Suprapubic skin (tissue), 4 donors: Measurements from ENCODE around the gene SLC38A1.

DNA sequence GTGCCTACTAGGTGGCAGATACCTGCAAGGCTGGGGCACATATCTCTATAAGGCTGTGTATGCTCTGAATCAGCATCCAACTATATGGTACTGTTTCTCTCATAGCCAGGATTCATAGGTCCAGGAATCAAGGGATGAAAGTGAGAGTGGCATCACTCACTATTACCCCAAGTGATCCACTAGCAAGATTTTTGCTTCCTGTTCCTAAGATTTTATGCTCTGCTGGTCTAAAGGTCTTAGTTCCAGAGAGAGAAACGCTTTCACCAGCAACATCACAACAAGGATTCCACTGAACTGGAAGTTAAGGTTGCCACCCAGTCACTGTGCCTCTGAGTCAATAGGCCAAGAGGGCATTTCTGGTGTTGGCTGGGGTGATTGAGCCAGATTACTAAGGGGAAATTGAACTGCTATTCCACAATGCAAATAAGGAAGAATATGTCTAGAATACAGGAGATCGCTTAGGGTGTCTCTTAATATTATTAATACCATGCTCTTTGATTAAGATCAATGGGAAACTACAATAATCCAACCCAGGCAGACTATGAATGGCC lies 142.5 kb upstream of the ARID2 start:
- PRO-cap, result no peak
- RAMPAGE, long total RNA, 4 experiments, result no peak in any of the 4 experiments

DNA sequence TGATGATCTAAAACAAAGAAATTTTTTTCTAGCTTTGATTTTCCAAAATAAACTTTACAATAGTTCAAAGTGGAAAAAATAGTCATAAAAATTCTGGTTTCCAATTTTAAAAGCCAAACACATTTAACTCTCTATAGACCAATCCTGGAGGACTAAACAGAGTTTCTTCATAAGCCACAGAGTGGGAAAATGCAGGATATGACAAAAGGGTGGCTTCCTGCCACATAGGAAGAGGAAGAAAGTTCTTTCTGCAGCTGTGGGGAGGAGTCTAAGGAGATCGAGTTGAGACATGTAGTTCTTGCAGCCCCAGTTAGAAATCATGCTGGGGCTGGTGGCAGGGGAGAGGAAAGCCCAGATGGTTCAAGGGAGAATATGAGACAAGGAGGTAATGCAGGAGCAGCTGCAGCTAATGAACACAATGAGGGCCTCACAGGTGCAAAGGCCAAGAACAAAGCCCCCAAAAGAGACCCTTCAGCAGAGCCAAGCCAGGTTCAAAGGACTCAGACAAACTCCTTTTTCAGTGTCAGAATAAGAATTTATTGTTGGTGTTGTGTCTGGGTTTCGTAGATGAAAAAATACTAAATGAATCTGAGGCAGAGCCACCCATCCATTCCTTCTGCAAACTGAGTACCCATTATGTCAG lies 84.9 kb upstream of the ARID2 start:
- PRO-cap, result no peak
- RAMPAGE, long total RNA, 4 experiments, result no peak in any of the 4 experiments

DNA sequence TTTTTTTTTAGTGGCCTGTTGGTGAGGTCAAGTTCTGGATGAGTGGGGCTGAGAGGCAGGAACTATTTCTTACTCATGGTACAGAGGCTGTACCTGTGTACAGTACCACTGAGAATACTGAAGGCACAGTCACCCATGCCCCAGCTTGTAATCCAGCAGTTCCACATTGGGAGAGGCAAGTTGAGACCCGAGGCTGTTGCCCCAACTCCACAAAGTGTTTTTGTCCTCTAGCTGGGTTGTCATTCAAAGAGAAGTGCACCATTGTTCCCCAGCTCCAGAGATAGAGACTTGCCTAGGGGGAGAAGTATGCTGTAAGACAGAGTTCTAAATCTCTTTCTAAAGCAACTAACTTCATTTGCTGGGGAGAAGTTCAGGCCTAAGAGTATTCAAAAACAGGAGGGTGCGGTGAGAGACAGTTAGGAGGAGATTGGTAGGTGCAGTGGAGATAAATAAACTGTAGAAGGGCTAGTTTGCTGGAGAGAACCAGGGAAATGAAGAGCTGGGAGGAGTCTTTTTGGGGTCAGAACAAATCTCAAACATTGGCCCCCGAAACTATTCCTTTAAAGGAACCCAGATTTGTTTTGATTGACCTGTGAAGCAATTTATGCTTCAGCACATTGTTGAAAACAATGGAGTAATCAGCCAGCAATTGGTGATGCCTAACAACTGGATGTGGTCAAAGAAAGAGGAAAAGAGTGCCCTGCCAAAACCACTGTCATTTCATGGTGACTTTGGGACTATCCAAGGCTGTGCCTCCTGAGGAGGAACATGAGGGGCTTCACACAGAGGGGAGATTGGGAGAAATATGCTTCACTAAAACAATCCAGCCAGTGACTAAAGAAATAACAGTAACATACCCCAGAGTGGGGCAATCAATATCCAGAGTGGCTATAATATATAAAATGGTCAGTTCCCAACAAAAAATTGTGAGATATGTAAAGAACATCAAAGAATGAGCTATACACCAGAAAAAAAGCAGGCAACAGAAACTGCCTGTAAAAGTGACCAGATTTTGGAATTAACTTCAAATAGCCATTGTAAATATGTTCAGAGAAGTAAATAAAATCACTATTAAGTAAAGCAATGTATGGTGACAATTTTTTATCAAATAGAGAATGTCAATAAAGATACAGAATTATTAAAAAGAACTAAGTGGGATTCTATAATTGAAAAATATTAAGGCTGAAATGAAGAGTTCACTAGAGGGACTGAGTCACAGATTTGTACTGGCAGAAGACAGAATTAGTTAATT lies 39.1 kb downstream of the ARID2 start:
- PRO-cap, result no peak
- RAMPAGE, long total RNA, 4 experiments, result start-site peak on the plus strand in 2 of 4 experiments, centred at positions 277 to 684 of the sequence, 9 to 22 reads per replicate

DNA sequence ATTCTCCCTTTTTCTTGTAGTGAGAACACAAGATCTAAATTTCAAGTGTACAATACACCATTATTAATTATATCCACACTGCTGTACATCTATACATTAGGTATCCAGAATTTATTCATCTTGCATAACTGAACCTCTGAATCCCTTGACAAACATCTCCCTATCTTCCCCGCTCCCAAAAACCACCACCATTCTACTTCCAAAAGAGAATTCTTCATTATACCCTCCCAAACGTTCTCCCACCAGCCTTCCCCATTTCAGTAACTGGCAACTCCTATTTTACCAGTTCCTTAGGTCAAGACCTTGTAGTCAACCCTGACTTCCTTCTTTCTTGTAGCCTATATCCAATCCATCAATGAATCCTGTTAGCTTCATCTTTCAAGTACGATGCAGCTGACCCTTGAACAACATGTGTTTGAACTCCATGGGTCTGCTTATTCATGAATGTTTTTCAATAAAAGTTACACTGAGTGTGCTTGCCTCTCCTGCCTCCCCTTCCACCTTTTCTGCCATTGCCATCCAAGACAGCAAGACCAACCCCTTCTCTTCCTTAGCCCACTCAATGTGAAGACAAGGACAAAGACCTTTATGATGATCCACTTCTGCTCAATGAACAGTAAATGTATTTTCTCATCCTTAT lies 48.9 kb downstream of the SCAF11 start:
- PRO-cap, result no peak
- RAMPAGE, long total RNA, 4 experiments, result no peak in any of the 4 experiments

- PRO-cap, result bidirectional peak, plus-strand start at chr12:45990053, minus-strand start at chr12:45989823
- RAMPAGE, long total RNA, 4 experiments, result no peak in any of the 4 experiments
Measured at GRCh38 chr12:45989652-45990168, 664 bp downstream of the SCAF11 start.

GRCh38 chr12:46186647-46187504 lies 82.0 kb downstream of the SLC38A1 start:
- PRO-cap, result no peak
- RAMPAGE, long total RNA, 4 experiments, result no peak in any of the 4 experiments

GRCh38 chr12:46195191-46195742 lies 73.6 kb downstream of the SLC38A1 start:
- PRO-cap, result no peak
- RAMPAGE, long total RNA, 4 experiments, result no peak in any of the 4 experiments

DNA sequence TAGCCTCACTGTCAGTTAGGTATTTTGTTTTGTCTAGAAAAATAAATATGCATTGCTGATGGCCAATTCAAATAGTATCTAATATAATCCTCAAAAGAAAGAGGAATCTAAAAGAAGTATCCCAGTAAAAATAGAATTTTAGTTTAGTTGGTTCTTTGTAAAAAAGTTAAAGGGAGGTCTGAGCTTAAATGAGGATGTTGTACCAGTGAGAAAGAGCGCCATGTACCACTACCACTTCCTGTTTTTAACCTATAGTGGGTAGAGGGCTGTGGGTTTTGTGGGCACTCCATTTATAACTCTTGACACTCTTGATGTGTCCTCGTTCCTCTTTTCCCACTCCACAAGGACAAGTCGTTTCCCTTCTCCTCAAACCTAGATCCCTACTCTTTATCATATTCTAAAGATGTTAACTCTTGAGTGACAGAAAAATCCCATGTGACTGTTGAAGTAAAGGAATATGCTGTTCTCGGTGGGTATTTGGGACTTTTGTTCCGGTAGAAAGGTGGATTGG lies 50.9 kb downstream of the SLC38A1 start:
- PRO-cap, result no peak
- RAMPAGE, long total RNA, 4 experiments, result no peak in any of the 4 experiments

DNA sequence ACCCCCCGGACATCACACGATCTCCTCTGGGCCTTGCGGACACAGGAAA lies 973 bp downstream of the SLC38A1 start:
- PRO-cap, result no peak
- RAMPAGE, long total RNA, 4 experiments, result no peak in any of the 4 experiments

DNA sequence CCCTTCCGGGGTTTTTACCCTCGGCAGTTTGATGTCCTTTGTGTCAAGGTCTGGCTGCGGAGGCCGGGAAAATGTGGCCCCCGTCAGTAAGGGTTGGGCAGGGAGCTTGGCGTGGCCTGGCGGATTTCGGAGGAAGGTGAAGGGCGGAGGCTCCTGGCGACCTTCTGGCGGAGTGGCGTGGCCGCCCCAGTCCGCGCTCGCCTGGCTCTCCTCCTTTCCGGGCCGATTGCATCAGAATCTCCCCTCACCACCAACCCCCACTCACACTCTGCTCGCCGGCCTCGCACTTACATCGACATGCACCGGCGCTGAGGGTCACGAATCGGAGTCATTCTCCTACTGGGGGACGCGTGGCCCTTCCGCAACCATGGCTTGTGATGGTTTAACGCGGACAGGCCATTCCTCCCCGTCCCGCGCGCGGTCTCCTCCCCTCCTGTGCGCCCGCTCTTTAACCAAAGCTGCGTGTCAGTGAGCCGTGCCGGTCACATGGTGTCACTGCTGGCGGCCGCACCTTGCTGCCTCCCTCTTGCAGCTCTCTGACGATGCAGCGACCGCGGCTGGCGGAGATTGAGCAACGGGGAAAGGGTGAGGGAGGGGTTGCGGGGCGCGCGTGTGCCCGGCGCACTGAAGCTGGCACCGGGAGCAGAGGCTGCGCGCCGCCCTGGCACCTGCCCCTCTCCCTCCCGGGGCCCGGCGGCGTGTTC lies at the start of gene SLC38A1:
SLC38A1 (minus strand) TSS at position 470 of the 704 bp plus-strand sequence.
- PRO-cap, result bidirectional peak, plus-strand start at position 266 of the sequence, minus-strand start at position 174 of the sequence; bidirectional peak, plus-strand start at position 624 of the sequence, minus-strand start at position 423 of the sequence
- RAMPAGE, long total RNA, 4 experiments, result start-site peak on the minus strand in 3 of 4 experiments, centred at positions 450 to 545 of the sequence, 30 to 674 reads per replicate

- PRO-cap, result no peak
- RAMPAGE, long total RNA, 4 experiments, result no peak in any of the 4 experiments
Measured at GRCh38 chr12:46362932-46363355, 9.6 kb downstream of the SLC38A2 start.

DNA sequence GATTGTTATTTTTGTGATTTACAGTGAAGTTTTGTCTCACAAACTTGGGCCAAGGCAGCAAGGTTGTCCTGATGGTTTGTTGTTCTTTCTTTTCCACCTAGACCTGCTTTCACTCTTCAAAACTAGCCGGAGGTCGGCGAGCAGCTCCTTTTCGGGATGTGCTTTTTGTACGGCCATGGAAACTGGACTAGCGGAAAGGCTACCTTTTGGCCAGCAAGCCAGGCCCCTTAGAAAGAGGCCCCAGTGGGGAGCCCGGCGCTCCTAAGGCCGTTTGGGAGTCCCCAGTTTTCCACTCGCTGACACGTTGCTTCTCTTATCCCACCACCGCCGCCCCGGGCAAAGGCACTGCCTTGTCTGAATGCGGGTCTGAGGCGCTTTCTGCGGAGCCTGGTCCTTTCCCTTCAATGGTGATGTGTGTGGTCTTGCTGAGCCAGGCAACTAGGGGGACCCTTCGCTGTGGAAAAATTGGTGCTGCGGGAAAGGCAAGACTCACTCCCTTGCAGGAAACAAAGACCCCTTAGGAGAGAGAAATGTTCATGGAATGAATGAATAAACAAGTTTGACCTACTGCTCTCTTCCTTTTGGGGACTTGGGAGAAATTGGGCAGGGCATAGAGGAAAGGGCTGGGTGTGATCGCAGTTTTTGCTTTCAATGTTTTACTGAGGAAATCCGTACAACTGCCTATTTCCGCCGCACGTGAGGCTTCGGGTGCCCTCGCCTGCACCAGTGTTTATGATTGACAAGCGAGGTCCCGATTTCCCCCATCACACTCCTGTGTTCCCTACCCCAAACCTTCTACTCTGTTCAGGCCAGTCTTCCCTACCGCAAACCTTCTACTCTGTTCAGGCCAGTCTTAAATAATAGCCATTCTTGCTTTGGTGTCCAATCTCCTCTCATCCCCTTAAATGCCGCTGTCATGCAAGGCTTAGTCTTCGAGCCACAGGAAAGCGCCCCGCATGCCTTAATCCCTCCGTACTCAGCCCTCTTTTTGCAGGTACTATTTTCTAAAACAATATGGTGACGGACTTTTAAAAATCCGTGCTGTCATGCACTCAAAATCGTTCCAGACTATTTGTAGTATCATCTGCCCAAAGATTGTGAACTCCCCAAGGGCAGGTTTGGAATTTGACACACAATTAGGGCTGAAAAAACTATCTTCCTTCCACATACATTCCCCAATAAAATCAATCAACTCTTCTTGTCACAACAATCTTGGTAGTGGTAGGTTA lies 1.1 kb upstream of the SLC38A2 start:
- PRO-cap, result no peak
- RAMPAGE, long total RNA, 4 experiments, result no peak in any of the 4 experiments

- PRO-cap, result bidirectional peak, plus-strand start at chr12:46383681, minus-strand start at chr12:46383321; bidirectional peak, plus-strand start at chr12:46384067, minus-strand start at chr12:46383905
- RAMPAGE, long total RNA, 4 experiments, result start-site peak on the plus strand in 4 of 4 experiments, at chr12:46383659-46384081 at its widest, 9 to 108 reads per replicate
Measured at GRCh38 chr12:46383643-46384116, 11.1 kb upstream of the SLC38A2 start.

DNA sequence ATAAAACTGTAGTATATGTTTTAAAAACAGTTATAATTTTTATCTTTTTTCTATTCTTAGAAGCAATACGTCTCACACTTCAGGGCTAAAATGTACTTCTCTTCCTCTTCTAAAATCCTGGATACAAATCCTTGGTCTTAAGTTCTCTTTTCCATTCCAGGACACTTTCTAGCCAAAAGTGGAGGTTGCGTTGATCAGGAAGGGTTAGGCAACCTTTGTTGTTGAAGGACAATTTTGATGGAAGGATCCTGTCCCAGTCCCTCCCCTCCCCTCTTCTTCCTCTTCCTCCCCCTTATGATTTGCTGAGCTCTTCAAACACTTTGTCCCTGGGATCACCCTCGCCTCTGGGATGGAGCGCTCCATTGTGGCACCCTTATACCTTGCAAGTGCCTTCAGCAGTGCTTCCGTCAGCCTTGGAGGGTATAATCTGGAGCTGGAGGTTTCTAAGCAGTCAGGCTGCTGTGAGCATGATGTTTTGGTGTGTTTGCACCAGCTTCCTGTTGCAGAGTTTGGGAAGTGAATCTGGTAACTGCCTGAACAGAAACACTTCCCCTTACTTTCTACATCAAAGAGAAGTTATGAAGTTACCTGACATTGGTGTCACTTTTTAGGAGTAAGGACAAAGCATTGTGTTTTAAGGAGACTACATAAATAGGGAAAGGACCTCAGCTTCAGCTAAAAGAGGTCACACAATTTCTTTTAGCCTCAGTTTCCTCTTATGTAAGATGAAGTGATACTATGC lies 87.5 kb upstream of the SLC38A2 start:
- PRO-cap, result no peak
- RAMPAGE, long total RNA, 4 experiments, result no peak in any of the 4 experiments

DNA sequence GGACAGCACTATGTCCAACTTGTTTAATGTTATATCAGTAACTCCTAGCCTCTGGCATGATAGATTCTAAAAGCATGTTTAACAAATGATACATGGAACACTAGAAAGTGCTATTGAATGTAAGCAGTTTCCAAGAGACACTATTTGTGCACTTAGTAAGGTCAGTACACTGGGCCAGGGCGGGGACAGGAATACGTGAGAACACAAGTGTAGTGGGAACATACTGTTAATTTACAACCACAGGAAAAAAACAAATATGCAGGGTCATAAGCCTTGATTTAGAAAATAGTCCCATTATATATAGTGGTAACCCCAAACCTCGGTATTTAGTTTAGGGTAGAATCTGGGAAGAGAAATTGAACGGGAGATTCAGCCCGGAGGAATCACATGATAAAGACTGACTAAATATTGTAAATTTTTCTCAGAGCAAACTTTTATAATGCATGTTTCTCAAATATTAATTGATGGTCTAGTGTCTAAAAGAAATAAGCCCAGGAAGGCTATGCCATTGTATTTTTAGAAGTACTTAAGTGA lies 89.0 kb upstream of the SLC38A2 start:
- PRO-cap, result no peak
- RAMPAGE, long total RNA, 4 experiments, result no peak in any of the 4 experiments

- PRO-cap, result no peak
- RAMPAGE, long total RNA, 4 experiments, result no peak in any of the 4 experiments
Measured at GRCh38 chr12:46507804-46508704, 135.5 kb upstream of the SLC38A2 start.

DNA sequence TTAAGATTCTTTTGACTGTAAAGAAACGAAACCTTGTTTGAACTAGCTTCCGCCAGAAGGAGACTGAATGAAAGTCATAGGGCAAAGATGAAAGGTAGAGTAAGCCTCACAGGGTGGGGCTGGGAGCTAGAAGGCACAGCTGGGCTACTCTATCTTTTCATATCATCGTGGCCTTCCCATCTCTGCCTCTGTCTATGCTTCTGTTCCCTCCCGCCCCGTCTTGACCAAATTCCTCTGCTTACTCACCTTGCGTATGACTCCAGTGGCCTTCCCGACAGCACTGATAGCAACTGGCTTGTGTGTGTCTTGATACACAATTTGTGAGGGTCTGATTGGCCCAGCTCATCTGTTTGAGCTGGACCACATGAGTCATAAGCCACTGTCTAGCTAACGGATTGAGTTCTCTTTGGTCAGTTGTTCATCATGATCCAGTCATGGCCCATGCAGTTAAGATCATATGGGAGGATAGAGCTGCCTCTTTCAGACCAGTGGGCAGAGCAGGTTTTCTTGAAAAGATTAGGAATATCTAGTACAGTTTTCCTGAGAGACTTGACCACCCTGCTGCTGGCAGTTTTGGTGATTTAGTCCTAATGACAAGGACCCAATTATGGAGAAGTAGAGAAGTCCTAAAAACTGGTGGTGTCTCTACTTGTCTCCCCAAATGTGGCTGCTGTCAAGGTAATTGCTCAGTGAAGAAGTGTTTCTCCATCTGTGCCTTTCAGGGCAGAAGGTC lies 151.6 kb upstream of the SLC38A2 start:
- PRO-cap, result no peak
- RAMPAGE, long total RNA, 4 experiments, result no peak in any of the 4 experiments

DNA sequence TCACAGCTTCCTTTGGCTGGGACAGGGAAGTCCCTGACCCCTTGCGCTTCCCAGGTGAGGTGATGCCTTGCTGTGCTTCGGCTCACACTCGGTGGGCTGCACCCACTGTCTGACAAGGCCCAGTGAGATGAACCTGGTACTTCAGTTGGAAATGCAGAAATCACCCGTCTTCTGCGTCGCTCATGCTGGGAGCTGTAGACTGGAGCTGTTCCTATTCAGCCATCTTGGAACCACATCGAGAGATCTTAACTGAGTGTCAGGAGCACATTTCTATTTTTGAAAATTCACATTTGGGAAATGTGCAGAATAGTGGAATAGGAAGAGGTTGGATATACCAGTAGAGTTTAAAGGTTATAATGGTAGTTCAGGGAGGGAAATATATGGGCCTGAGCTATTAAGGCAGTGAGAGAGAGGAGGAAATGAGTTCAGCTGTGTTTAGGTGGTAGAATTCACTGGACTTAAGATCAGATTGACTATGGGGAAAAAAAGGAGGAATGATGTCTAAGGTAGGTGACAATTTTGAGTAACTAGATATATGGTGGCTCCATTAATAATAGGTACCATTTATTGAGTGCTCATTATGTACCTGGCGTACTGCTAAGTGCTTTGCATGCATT lies 173.4 kb upstream of the SLC38A2 start:
- PRO-cap, result no peak
- RAMPAGE, long total RNA, 4 experiments, result no peak in any of the 4 experiments

DNA sequence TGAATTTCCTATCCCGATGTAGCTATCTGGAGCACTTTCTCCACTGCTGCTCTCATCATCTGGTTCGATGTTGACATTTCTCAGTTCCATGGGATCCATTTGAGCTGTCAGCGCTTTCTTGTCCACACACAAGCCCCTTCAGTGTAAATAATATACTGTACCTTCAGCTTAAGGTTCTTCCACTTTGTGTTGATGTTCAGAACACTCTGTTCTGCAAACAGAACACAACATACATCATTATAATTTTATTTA lies 32.9 kb downstream of the SLC38A4 start:
- PRO-cap, result no peak
- RAMPAGE, long total RNA, 4 experiments, result no peak in any of the 4 experiments

DNA sequence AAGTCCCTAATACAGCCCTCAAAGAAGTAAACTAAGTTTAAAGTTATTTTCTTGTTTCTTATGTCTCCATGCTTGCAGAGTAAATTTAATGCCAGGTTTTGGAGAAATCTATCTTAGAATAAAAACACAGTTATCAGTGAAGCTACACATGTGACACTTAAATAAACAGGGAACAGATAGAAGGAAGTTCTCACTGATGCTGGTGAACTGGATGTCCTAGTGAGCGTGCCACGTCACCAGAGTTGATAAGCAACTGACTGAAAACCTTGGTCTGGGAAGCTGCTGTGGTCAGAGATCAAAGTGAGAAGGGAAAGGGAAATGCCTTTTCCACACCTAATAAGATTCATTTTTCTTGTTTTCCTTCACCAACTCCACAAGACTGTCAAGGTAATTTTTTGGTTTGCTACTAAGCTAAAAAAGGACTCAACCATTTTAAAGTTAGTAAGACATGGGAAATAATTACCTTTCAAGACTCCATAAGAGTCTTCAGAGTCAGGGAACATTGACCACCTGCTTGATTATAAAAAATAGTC lies 74.7 kb upstream of the PCED1B start:
- PRO-cap, result no peak
- RAMPAGE, long total RNA, 4 experiments, result no peak in any of the 4 experiments